Measurements from ENCODE around the gene PRRX2.

DNA sequence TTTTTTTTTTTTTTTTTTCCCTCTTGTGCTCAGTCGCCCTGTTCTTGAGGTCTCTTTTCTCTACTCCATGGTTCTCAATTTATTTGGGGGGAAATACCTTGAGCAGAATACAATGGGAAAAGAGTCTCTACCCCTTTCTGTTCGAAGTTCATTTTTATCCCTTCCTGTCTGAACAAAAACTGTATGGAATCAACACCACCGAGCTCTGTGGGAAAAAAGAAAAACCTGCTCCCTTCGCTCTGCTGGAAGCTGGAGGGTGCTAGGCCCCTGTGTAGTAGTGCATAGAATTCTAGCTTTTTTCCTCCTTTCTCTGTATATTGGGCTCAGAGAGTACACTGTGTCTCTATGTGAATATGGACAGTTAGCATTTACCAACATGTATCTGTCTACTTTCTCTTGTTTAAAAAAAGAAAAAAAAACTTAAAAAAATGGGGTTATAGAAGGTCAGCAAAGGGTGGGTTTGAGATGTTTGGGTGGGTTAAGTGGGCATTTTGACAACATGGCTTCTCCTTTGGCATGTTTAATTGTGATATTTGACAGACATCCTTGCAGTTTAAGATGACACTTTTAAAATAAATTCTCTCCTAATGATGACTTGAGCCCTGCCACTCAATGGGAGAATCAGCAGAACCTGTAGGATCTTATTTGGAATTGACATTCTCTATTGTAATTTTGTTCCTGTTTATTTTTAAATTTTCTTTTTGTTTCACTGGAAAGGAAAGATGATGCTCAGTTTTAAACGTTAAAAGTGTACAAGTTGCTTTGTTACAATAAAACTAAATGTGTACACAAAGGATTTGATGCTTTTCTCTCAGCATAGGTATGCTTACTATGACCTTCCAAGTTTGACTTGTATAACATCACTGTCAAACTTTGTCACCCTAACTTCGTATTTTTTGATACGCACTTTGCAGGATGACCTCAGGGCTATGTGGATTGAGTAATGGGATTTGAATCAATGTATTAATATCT is 6.0 kb downstream of the SET start:
- PRO-cap, 2 experiments: no peak in any of the 2 experiments
- RAMPAGE, long total RNA, 4 experiments: no peak in any of the 4 experiments

- PRO-cap, 2 experiments: peak in 1 of 2 experiments; most common plus-strand start chr9:128900174 (in 1); most common minus-strand start chr9:128900012 (in 1)
- RAMPAGE, long total RNA, 4 experiments: no peak in any of the 4 experiments
These were observed 17.7 kb downstream of the LRRC8A start for GRCh38 chr9:128899322-128900331.

GRCh38 chr9:128907365-128908071 is 13.3 kb upstream of the PHYHD1 start:
- PRO-cap, 2 experiments: no peak in any of the 2 experiments
- RAMPAGE, long total RNA, 4 experiments: no peak in any of the 4 experiments

DNA sequence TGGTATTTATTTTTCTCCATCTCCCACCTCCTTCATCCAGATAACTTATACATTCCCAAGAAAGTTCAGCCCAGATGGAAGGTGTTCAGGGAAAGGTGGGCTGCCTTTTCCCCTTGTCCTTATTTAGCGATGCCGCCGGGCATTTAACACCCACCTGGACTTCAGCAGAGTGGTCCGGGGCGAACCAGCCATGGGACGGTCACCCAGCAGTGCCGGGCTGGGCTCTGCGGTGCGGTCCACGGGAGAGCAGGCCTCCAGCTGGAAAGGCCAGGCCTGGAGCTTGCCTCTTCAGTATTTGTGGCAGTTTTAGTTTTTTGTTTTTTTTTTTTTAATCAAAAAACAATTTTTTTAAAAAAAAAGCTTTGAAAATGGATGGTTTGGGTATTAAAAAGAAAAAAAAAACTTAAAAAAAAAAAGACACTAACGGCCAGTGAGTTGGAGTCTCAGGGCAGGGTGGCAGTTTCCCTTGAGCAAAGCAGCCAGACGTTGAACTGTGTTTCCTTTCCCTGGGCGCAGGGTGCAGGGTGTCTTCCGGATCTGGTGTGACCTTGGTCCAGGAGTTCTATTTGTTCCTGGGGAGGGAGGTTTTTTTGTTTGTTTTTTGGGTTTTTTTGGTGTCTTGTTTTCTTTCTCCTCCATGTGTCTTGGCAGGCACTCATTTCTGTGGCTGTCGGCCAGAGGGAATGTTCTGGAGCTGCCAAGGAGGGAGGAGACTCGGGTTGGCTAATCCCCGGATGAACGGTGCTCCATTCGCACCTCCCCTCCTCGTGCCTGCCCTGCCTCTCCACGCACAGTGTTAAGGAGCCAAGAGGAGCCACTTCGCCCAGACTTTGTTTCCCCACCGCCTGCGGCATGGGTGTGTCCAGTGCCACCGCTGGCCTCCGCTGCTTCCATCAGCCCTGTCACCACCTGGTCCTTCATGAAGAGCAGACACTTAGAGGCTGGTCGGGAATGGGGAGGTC is 3.8 kb upstream of the PHYHD1 start:
- PRO-cap, 2 experiments: peak in 2 of 2 experiments; most common plus-strand start position 793 of the sequence (in 1); most common minus-strand start position 493 of the sequence (in 2)
- RAMPAGE, long total RNA, 4 experiments: start-site peak on the minus strand in 3 of 4 experiments, centred at positions 334 to 691 of the sequence, 5 to 21 reads per replicate

- PRO-cap, 2 experiments: peak in 1 of 2 experiments; most common plus-strand start chr9:128940901 (in 1); most common minus-strand start chr9:128940774 (in 1)
- RAMPAGE, long total RNA, 4 experiments: no peak in any of the 4 experiments
These were observed 6.8 kb downstream of the DOLK start for GRCh38 chr9:128940518-128940998.

- PRO-cap, 2 experiments: no peak in any of the 2 experiments
- RAMPAGE, long total RNA, 4 experiments: no peak in any of the 4 experiments
These were observed 13.9 kb downstream of the DOLPP1 start for GRCh38 chr9:129094744-129095317.

- PRO-cap, 2 experiments: no peak in any of the 2 experiments
- RAMPAGE, long total RNA, 4 experiments: no peak in any of the 4 experiments
These were observed 8.3 kb downstream of the CRAT start for GRCh38 chr9:129102132-129102784.

GRCh38 chr9:129193533-129194163 is 15.6 kb upstream of the IER5L start:
- PRO-cap, 2 experiments: no peak in any of the 2 experiments
- RAMPAGE, long total RNA, 4 experiments: no peak in any of the 4 experiments

DNA sequence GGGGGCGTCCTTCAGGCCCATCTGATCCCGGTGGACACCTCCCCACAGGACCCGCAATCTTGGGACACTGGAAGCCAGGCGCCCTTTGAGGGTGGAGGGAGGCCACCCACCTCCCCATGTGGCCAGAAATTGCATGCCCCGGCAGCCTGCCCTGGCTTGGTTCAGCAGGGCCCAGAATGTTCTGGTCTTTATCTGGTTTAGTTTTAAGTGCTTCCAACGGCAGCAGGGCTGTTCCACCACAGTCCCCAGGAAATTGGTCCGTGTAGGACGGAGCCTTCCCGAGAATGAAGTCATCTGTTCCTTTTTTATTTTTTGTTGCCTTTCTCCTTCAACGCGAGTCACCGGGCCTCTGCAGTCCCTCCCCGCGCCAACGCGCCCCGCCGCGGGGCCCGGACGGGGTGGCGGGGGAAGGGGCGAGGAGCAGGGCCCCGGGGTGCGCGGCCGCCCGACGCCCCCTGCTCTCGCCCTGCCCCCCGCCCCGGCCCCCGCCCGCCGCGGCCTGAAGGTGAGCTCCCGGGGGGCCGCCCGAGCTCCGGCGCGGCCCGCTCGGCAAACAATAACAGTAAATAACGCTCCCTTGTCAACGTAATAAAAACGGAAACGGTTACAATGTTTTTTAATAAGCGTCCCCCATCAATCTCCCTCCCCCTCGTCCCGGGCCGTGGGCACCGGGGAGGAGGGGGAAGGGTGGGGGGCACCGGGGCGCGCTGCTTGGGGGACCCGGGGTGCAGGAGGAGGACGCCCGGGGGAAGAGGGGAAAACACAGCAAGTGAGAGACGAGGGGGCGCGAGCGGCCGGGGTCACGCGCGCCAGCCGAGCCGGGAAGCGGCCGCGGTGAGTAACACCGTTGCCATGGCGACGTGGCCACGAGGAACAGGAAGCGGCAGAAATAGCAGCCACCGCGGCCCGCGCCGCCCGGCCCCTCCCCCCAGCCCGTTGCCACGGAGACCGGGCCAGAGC is 207.7 kb downstream of the C9orf50 start:
- PRO-cap, 2 experiments: peak in 2 of 2 experiments; most common plus-strand start position 400 of the sequence (in 2); most common minus-strand start position 286 of the sequence (in 2)
- RAMPAGE, long total RNA, 4 experiments: no peak in any of the 4 experiments

GRCh38 chr9:129575764-129576213 is 45.1 kb downstream of the C9orf50 start:
- PRO-cap, 2 experiments: no peak in any of the 2 experiments
- RAMPAGE, long total RNA, 4 experiments: no peak in any of the 4 experiments

- PRO-cap, 2 experiments: no peak in any of the 2 experiments
- RAMPAGE, long total RNA, 4 experiments: no peak in any of the 4 experiments
These were observed 36.8 kb downstream of the C9orf50 start for GRCh38 chr9:129583984-129584557.

- PRO-cap, 2 experiments: no peak in any of the 2 experiments
- RAMPAGE, long total RNA, 4 experiments: no peak in any of the 4 experiments
These were observed 33.4 kb downstream of the C9orf50 start for GRCh38 chr9:129587384-129587931.

GRCh38 chr9:129609841-129610264 is 11.0 kb downstream of the C9orf50 start:
- PRO-cap, 2 experiments: peak in 1 of 2 experiments; most common minus-strand start chr9:129610107 (in 1)
- RAMPAGE, long total RNA, 4 experiments: no peak in any of the 4 experiments

GRCh38 chr9:129626662-129627393 is 865 bp downstream of the NTMT1 start:
- PRO-cap, 2 experiments: no peak in any of the 2 experiments
- RAMPAGE, long total RNA, 4 experiments: no peak in any of the 4 experiments

DNA sequence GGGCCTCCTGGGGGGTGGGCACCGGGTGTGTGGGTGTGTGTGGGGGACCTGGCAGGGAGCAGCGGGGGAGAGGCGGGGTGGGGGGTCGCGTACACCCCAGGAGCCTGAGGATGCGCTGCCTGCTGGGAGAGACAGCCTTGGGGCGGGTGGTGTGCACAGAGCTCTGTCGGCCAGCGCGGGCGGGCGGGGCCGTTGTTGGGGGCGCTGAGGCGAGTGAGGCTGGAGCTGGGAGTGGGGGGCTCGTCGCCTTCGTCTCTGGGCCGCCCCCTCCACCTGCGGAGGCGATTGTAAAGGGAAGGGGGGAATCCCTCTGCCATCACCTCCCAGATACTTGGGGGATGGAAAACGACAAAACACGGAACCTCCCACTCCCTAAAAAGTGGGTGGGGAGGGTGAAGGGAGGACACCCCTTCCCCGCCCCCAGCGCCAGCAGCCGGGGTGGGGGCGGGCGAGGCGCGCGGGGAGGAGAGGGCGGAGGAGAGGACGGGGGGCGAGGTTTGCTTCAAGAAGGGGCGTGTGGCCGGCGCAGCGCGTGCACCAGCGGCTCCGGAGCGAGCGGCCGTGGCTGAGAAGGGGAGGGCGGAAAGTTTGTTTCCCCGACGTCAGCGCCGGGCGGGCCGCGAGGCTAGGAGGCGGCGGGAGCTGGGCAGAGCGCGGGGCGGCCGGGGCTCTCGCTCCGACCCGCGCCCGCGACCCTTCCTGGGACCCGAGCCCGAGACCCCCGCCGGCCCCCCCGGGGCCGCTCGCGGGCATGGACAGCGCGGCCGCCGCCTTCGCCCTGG is at the start of gene PRRX2:
PRRX2 (plus strand) TSS at position 531 of the 782 bp plus-strand sequence.
- PRO-cap, 2 experiments: peak in 1 of 2 experiments; most common plus-strand start position 628 of the sequence (in 1)
- RAMPAGE, long total RNA, 4 experiments: no peak in any of the 4 experiments

- PRO-cap, 2 experiments: no peak in any of the 2 experiments
- RAMPAGE, long total RNA, 4 experiments: no peak in any of the 4 experiments
These were observed 32.3 kb downstream of the PRRX2 start for GRCh38 chr9:129697622-129698242.

- PRO-cap, 2 experiments: no peak in any of the 2 experiments
- RAMPAGE, long total RNA, 4 experiments: no peak in any of the 4 experiments
These were observed 31.4 kb downstream of the USP20 start for GRCh38 chr9:129866434-129867248.

- PRO-cap, 2 experiments: no peak in any of the 2 experiments
- RAMPAGE, long total RNA, 4 experiments: no peak in any of the 4 experiments
These were observed 56.4 kb downstream of the USP20 start for GRCh38 chr9:129891437-129892213.

GRCh38 chr9:129990253-129991145 is 52.5 kb downstream of the FNBP1 start:
- PRO-cap, 2 experiments: no peak in any of the 2 experiments
- RAMPAGE, long total RNA, 4 experiments: no peak in any of the 4 experiments

GRCh38 chr9:130030742-130031122 is 12.3 kb downstream of the FNBP1 start:
- PRO-cap, 2 experiments: no peak in any of the 2 experiments
- RAMPAGE, long total RNA, 4 experiments: no peak in any of the 4 experiments